Sternocleidomastoid (tissue), 1 donor: ENCODE data around the gene CHMP6.

DNA sequence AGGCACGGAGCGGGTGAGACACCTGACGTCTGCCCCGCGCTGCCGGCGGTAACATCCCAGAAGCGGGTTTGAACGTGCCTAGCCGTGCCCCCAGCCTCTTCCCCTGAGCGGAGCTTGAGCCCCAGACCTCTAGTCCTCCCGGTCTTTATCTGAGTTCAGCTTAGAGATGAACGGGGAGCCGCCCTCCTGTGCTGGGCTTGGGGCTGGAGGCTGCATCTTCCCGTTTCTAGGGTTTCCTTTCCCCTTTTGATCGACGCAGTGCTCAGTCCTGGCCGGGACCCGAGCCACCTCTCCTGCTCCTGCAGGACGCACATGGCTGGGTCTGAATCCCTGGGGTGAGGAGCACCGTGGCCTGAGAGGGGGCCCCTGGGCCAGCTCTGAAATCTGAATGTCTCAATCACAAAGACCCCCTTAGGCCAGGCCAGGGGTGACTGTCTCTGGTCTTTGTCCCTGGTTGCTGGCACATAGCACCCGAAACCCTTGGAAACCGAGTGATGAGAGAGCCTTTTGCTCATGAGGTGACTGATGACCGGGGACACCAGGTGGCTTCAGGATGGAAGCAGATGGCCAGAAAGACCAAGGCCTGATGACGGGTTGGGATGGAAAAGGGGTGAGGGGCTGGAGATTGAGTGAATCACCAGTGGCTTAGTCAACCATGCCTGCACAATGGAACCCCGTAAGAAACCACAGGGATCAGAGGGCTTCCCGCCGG is 653 bp downstream of the GAA start:
- PRO-cap, result no peak

DNA sequence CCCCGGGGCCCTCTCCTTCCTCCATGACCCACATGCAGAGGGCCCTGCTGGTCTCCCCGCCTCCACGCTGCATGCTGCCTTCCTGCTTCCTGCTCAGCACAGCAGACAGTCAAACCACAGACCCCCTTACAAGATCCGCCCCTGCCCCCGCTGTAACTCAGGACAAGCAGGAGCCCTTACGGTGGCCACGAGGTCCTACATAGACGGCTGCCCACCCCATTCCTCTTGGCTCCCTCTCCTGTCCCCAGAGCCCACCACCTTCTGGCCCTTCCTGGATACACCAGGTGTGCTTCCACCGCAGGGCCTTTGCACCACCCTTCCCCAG is 3.9 kb downstream of the RNF213 start:
- PRO-cap, result no peak

DNA sequence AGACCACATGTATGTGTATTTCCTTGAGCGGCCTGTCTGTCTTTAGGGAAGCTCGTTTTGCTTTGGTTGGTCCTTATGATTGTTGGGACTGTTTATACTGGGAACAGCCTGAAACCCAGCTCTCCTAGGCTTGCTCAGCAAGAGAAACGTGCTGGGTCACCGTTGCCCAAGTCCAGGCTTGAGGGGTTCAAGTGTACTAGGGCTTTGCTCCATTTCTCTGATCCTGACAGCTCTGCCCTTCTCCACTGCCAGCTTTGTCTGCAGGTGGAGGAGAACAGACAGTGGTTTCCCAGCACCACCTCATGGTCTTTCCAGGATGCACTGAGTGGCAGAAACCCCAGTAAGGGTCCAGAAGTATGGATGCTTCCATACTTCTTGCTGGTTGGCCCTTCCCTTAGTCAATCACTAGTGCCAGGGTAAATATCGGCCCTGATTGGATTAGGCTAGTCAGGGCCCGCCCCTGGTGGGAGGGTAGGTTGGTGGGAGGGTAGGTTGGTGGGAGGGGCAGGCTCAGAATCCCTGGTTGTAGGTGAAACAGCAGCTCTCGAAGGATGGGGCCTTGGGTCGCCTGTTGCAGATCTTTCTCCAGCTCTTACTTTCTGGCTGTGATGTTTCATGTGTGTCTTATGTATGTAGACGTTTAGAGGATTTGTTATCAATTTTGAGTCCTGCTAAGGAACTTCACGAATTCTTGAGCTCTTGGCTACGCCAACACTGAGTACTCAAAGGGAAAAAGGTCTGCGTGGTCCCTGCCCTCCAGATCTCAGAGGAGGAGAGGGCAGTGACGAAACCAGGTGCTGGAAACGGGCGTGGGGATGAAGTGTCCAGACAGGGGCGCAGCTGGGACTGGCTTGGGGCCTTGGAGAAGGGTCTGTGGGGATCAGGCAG is 10.2 kb downstream of the RNF213 start:
- PRO-cap, result no peak

GRCh38 chr17:80426747-80427227 is 11.8 kb downstream of the ENDOV start:
- PRO-cap, result no peak

DNA sequence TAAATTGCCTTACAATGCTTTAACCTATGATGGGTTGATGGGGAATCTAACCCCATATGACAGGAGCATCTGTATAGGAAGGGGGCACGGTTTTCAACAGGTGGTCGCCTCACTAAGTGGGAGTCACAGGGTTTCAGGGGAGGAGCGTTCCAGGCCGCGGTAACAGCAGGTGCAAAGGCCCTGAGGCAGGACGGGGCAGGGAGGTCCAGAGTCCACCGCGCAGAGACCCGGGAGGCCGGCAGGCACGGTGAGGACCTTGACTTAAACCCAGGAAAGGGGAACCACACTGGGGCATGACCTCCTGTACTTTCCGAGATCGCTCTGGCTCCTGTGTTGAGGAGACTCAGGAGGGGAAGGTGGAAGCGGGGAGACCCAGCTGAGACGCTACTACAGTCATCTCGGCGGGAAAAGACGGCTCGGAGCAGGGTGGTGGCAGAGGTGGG is 22.5 kb downstream of the NPTX1 start:
- PRO-cap, result no peak

- PRO-cap, result no peak
Observed at GRCh38 chr17:80730547-80730862, 185.9 kb downstream of the RPTOR start.

DNA sequence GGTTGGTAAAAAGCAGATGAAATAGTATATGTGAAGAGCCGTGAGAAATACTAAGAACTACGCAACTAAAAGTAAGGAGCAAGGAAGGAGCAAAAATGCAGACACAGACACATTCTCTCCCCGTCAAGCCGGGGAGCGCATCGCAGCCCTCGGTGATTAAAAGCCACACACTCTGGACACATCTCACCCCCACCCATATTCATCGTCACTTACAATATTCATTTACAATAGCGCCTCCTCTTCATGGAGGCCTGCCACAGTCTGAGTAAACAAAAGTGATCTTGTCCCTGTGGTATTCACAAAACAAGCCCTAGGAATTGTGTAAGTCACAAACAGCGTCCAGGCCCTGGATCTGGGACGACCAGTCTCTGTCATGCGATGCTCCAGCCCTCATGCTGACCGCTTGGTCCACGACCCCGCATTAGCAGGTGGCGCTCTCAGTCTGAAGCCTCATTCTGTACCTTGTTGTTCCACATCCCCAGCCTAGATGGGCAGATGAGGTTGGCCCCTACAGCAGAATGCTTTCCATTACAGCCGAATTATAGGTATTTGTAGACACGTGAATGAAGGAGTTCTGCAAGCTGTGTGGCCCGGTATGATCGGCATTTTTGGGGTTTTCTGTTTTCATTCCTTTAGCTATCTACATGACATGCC is 206.9 kb downstream of the RPTOR start:
- PRO-cap, result no peak

DNA sequence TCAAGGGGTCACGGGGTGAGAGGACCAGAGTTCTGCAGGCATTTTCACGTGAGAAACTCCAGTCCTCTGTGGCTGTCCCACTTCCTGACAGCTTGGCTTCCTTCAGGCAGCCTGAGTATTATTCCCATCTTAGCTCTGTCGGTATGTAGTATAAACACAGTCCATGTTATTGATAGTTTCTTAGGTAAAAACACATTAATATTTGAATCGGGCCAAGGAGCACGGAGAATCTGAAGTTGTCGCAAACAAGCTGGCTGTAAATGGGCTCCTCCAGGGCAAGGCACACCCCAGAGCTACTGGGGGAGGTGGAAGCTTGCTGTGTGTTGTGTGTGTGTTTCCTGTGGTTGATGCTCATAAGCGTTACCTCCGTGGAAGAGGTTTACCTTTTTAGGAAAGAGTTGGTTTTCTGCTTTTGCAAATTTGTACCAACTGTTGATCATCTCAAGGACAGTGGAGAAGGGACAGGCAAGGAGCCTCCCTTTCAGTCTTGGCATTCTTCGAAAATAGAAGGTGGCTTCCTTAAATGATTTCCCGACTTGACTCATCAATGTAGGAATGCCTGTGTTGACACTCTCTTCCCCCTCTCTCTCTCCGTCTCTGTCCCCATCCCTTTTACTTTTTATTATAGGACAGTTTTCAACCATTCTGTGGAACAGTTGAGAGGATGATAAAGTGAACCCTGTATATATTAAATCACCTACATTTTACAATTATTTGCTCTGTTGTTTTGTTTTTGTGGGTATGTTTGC is 208.8 kb upstream of the CHMP6 start:
- PRO-cap, result no peak

GRCh38 chr17:80892060-80892540 is 99.5 kb upstream of the CHMP6 start:
- PRO-cap, result no peak

DNA sequence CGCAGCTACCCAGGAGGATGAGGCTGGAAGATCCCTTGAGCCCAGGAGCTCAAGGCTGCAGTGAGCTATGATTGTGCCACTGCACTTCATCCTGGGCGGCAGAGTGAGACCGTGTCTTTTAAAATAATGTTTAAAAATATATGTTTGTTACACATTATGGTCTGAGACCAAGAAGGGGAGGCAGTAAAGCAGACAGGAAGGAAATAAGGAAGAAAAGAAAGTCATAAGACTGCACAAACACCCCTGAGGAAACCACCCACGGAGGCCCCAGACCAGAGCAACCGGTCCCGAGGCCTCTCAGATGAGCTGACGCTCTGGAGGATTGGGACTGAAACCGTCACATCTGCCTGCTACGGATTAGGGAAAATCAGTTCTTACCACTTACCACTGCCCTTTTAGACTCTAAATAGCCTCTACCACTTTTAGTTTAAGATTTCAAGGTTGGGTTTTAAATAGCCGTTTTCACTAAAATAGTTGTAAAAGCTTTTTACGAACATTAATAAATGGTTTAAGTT is 79.9 kb upstream of the CHMP6 start:
- PRO-cap, result no peak

DNA sequence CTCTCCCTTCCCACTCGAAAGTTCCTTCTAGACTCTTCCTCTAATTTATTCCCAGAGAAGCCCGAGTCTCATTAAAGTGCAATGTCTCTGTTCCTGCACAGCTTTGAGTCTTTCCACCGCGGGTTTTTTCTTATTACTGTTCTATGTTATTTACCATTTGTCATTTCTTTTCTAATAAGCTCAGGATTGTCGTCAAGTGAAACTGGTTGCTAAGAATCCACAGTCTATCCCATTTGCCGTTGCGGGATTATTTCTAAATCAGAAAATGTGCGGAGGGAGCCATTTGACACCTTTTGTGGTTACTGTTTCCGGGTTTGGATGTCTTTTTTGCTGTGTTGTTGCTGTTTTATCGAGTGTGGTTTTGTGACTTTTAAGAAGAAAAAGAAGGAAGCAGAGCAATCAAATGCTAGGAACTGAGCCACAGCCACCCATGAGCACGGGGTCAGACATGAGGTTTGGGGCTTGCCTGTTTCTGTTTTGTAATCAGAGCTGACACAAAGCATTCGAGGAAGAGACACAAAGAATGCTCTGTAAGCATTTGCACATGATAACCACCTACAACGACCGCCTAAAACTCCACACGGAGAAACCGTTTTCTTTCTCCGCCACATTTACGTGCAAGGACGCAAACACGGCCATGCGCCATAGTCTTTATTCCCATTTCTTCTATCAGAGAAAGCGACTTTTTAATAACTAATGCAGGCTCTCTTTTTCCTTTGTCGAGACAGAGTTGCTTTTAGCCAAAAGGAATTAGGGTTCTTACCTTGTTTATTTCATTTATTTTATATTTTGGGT is 53.1 kb upstream of the CHMP6 start:
- PRO-cap, result no peak

GRCh38 chr17:80942305-80943033 is 49.2 kb upstream of the CHMP6 start:
- PRO-cap, result no peak

- PRO-cap, result no peak
Observed at GRCh38 chr17:80958863-80959185, 32.8 kb upstream of the CHMP6 start.

DNA sequence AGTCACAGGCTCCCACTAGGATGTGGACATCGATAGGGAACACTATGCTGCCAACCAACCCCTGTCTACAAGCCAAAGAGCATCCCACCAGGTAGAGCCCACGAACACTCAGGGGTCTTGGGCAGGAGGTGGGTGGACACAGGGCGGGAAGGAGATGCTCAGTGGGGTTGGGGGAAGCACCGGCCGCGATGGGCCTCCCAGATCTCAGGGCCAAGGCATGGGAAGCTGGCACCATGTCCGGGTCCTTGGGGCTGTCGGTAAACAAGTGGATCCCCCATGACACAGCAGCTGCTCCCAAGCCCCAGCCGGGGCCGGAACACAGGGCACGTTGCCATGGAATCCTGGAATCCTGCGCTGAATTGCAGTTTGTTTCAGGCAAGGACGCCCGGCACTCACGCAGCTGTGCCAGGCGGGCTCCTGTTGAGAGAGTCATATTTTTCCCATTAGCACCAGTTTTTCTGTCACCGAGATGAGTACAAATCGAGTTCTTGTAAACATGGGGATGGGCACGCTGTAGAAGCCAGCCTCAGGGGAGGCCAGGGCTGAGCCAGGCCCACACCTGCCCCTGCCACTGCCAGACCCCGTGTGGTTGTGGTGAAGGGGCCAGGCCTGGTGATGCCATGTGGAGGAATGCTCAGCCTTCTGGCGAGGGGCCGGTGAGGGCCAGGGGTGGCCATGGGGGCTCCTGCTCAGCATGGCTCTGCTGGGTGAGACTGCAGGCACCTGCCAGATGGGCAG is 22.9 kb upstream of the CHMP6 start:
- PRO-cap, result no peak

DNA sequence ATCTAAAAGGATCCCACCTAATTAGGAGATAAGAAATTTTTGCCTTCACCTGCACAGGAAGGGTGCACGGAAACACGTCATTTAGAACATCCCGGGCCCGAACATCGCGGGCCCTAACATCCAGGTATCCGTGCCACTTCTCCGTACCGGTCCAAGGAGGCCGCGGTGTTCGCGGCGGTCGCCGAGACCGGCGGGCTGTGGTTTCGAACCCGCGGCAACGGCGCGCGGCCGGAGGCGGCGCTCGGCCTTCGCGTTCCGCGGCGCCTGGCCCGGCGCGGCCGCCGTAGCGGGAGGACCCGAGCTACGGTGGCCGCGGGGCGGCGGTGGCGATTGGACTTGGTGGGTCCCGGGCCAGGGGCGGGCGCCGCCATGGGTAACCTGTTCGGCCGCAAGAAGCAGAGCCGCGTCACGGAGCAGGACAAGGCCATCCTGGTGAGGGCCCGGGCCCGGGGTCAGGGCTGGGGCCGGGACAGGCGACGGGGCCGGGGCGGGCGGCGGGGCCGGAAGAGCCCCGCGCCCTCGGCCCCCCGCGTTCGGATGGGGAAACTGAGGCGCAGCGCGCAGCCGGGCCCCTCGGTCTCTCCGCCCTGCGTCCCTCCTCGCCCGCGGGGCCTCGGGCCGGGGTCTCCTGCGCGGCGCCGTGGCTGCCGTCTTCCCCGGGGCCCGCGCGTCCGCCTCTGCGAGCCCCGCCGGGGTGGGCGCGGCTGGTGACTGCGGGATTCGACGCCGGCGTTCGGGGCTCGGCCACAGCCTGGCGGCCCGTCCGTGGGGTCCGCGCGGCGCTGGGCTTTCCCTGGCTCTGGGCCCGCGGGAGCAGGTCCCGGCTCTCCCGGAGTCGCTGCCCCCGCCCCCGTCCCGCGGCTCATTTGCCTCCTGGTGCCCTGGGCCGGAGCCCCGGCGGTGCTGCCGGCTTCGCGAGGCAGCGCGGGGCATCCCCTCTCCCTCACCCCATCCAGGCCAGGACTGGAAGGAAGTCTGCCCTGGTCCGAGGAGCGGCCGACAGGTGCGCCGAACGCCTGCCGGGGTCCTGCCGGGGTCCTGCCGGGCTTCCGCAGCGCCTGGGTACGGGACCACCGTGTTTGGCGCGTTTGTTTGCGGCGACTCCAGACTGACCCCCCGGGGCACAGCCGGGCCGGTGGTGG is at the start of gene CHMP6:
Gene CHMP6 (plus strand): TSS at position 292 of the 1,142 bp plus-strand sequence.
- PRO-cap, result bidirectional peak, plus-strand start at position 304 of the sequence, minus-strand start at position 259 of the sequence; bidirectional peak, plus-strand start at position 716 of the sequence, minus-strand start at position 679 of the sequence; bidirectional peak, plus-strand start at position 966 of the sequence, minus-strand start at position 801 of the sequence

GRCh38 chr17:81071858-81072543 is 37.0 kb downstream of the BAIAP2 start:
- PRO-cap, result no peak

DNA sequence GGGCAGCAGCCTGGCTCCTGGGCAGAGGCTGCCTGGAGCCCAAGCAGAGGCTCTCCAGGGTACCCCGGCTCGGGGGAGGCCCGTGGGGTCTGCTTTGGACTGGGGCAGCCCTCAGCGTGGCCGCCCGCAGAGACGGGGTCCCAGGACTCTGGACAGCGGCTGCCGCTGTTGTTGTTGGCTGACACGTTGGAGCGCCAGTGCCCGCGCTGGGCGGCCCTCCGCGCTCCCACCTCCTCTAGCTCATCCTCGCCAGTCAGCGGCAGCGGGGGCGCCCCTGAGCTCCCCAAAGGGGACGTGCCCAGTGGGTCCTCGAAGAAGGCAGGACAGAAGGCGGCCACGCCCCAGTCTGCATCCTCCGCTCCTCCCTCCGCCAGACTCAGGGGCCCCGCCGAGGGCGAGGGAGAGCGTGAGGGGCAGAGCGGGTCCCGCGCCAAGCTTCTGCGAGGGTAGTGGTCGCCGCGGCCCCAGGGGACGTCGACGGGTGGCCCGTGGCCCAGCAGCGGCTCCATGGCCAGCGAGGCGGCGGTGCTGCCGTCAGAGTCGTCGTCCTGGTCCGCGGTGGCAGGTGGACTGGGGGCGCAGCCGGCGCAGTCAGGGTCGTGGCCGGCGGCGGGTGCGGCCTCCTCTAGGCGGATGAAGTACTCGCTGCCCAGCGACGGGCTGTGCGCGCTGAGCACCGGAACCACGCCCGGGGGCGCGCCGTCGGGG is 43.4 kb upstream of the PVALEF start:
- PRO-cap, result no peak

DNA sequence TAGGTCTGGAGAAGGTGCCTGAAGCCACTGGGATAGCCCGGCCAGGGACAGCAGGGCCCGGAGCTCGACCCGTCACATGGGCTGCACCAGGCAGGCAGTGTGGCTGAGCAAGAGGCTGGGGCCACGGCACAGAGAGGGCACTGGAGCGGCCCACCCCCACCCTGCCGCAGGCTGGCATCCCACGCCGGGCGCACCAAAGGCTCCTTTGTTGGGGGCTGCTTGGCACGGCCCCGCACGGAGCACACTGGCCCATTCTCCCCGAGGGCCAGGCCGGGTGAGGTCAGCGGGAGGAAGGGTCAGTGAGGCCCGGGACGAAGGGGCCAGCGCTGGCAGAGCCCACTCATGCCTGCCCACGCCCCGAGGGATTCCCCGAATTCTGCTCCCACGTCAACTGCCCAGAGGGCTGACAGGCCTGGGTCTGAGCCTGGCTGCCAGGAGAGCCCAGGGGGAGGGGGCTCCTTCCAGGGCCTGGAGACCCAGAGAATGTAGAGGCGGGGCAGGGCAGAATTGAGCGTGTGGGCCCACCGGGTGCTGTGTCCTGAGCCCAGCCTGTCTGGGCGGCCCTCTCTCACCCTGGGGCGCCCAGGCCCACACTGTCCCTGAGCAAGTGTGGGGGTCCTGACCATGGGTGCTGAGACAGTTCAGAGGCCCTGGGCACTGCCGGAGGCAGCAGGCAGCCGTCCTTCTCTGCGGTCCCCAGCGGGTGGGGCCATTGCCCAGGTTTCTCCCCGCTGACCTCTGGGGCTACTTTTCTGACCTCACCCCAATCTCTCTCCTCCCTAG is 36.3 kb upstream of the PVALEF start:
- PRO-cap, result no peak

GRCh38 chr17:81132630-81133188 is 32.6 kb upstream of the PVALEF start:
- PRO-cap, result bidirectional peak, plus-strand start at chr17:81133015, minus-strand start at chr17:81132836

DNA sequence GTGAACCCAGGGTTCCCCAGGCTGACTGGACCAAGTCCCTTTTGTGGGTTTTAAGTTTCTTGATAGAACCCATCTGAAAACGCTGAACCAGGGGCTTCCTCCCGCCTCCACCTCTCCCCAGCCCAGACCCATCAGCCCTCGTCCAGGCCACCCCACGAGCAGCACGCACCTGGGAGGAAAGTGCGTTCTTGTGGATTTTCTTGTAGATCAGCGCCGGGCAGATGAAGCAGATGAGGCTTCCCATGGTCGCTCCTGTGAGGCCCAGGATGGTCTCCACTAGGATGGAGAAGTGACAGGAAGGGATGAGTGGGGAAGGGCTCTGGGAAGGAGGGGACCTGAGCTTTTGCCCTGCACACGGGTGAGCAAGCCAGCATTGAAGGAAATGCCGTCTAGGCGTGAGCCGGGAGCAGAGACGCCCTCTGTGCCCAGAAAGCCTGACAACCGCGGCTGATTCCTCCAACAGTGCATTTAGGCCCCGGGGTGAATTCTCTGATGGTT is 24.3 kb downstream of the SLC38A10 start:
- PRO-cap, result no peak